A673 (cell line): ENCODE measurements around the genes NLRP4, ZNF582, DUXA and ZNF17.

- PRO-cap: no peak
These were observed at the start of gene NLRP4 for GRCh38 chr19:55836243-55837077. Gene NLRP4, plus strand, starts transcription at chr19:55836540.

DNA sequence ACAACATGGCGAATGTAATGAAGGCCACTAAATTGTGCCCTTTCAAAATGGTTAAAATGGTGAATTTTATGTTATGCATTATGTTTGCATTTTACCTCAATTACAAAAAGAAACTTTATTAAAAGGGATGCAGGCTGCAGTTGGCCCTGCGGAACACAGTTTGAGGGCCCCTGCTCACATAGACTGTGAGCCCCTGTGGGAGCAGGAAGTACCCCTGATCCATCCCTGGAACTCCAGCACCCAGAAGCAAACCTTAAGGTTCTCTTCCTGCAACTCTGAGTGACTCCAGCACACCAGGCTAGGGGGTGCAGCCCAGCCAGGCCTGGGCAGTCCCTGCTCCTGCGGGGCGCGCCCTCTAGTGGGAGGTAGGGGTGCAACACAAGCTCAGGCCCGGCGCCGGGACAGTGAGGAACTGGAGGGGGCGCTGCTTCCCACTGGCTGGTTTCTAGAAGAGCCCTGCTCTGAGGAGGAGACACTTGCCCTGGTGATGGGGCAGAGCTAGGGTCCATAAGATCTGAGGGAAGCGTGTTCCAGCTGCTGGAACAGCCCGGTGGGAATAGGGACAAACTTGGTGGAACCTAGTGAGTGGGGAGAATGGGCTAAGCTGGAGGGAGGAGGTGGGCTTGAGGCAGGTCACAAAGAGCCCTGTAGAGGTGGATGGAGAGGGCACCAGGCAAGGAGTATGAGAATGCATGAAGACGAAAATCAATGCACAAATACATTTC, 5.1 kb downstream of the ZSCAN5A start:
- PRO-cap: no peak

DNA sequence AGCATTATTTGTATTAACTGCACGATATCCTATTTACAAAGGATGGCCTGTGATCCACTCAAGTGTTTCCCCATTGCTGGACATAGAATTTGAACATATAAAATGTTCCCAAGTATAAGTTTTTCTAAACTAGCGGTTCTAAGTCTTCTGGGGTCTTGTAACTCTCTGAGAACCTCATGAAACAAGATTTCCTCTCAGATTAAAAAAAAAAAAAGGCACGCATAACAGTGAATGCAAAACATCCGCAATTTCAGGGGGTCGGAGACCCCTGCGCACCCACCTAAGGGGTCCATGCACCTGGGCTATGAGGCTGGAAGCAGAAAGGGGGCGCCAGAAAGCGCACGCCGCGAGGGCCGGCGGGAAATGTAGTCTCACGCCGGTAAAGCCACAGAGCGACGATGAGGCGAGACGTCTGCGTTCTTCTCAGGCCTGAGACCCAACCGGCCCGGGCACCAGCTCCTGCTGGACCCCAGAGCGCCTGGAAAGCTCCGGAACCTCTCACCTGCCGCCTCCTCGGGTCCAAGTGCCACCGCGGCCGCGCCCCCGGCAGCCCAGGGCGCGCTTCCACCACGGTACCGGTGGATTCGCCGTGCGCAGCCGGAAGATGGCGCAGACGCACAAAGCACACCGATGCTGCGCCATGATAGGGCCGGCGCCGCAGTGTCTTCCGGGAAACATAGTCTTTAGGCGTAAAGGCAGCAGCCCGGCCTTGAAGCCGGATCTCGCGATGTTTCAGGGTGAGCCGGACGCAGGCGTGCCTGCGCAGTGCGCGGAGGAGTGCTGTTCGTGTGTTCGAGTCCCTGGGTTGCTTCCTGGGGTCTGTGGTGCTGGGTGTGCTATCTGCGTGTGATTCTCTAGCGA, at the start of gene ZNF582:
ZNF582 (minus strand) TSS at position 595 of the 861 bp plus-strand sequence.
- PRO-cap: bidirectional peak, plus-strand start at position 388 of the sequence, minus-strand start at position 306 of the sequence; bidirectional peak, plus-strand start at position 747 of the sequence, minus-strand start at position 606 of the sequence

DNA sequence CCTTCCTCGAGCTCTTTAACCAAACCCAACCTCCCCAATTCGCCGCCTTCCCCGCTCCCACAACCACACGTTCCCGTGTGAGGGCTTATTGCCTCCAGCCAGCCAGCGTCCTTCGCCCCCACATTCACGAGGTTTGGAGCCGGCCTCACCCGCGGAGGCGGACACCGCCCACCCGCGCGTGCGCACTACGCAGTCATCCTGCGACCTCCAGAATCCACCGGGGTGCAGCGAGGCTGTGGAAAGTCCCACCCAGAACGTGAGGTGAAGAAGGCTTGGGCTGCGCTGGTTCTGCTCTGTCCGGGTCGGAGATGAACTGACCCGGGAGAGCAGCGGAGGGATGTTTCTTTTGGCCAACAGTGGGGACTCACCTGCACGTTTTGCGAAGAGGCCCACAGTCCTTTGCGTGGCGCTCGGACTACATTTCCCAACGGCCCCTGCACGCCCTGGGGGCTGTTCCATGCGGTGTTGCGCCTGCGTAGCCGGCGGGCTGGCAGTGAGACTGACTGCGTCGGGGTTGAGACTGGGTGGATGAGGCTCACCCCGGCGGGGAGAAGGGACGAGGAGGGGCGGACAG, 607 bp upstream of the ZNF667 start:
- PRO-cap: bidirectional peak, plus-strand start at position 493 of the sequence, minus-strand start at position 135 of the sequence

DNA sequence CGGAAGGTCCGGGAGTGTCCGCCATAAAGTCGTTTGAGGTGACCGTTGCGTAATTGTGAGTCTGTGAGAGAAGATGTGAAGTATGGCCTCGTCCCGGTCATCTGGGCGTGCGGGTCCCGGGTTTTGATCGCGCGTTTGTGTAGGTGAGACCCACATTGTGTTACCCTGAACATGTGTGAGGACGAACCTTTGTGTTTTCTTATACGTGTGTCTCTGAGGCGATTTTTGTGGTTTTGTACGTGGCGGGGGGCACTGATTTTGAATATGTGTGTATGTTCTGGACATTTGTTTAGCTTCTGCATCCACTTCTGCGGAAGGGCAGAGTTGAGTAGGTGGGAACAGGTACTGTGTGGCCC, 1.1 kb upstream of the ZNF667 start:
- PRO-cap: no peak

DNA sequence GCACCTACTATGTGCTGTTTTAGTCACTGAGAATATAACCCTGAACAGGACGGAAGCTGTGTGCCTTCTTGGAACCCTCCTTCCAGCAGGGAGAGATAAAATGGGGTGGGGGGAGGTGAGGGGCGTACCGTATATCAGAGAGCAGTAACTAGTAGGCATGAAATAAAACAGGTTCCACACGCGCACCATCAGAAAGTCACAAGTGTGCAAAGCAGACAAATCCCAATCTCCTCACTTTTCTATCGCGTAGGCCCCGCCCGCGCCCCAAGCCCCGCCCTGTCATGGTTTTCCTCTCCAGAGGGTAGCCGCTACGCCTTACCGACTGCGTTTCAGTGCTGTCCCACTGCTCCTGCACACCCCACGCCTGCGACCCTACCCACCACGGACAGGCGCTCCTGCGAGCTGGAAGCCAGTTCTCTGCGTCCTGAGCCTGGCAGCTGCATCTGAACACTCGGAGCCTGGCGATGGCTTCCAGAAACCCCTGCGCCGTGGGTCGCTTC, 464 bp upstream of the ZNF470 start:
- PRO-cap: no peak

- PRO-cap: unidirectional peak, minus-strand start at chr19:56838828
These were observed 1.6 kb downstream of the PEG3 start for GRCh38 chr19:56838663-56839514.

DNA sequence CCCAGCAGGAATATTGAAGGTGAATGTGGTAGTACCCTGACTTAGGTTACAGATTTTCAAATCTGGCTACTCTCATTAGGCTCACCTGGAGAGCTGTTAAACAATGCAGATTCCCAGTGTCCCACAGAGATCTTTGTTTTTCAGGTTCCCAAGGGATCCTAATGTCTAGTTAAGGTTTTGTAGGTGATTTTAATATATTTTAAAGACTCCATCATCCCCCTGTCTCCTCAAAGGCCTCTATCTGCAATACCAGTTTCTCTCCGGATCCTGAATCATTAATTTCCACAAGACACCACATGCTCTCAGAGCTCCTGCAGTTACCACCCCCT, 1.7 kb upstream of the PEG3 start:
- PRO-cap: no peak

GRCh38 chr19:57167403-57167602, at the start of gene DUXA:
Gene DUXA, minus strand, starts transcription at chr19:57167485.
- PRO-cap: no peak

DNA sequence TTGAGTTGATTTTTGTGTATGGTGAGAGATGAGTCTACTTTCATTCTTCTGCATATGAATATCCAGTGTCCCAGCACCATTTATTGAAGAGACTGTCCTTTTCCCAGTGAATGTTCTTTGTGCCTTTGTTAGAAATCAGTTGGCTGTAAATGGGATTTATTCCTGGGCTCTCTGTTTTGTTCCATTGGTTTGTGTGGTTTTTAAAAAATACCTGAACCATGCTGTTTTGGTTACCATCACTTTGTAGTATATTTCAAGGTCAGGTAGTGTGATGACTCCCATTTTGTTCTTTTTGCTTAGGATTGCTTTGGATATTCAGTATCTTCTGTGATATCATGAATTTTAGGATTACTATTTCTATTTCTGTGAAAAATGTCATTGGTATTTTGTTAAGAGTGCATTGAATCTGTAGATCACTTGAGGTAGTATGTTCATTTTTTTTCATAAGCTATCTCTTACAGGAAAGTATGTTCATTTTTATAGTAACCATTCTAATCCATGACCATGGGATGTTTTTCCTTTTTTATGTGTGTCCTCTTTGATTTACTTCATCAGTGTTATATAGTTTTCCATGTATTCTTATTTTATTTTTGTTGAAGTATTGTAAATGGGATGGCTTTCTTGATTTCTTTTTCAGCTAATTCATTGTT, 14.9 kb downstream of the ZNF460 start:
- PRO-cap: no peak

GRCh38 chr19:57352158-57352876, 1.2 kb downstream of the ZNF304 start:
- PRO-cap: no peak

DNA sequence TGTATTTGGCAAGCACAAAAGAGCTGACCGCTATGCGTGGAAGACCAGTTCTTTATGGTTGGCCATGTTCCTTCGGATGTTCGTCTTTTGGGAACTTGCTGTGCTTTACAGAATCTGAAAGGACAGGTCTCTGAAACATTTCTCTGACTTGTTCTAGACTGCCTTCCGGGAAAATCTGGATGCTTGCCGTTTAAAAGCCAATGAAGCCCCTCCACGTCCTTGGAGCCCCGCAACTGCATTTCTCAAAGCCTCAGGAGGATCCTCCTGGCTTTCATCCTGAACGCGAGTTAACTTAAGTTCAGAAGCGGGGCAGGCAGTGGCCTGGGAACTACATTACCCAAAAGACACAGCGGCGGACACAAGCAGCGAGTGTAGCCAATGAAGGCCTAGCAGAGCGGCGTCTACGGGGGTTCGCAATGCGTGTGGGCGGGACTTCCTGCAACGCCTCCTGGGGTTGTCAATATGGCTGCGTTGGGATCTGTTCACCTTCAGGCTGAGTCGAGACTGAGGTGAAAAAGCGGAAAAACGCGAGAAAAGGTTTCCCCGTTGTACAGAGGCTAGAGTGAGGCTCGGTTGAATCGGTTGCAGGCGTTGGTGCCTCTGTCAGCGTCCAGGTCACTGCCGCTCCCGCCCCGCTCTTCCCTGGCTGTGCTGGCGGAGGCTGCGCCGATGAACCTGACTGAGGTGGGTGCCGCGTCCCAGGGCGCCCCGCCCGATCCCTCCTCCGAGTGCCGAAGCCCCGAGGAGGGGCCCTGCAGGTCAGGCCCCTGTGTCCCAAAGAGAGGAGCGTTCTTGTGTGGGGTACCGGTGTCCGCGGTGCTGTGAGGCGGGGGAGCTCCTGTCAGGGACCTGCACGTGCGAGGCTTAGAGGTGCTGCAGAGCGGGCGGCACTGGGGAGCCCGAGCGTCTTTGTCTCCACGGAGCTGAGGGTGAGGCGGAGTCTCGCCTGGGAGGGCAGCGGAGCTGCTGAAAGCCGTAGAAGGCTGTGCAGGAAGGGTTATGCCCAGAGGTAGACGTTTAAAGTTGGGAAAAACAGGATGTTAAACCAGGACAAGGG, at the start of gene ZNF17:
ZNF17 (plus strand) TSS at position 439 of the 1,057 bp plus-strand sequence.
- PRO-cap: bidirectional peak, plus-strand start at position 460 of the sequence, minus-strand start at position 289 of the sequence

- PRO-cap: no peak
These were observed 1.0 kb upstream of the ZNF587B start for GRCh38 chr19:57828938-57829606.

DNA sequence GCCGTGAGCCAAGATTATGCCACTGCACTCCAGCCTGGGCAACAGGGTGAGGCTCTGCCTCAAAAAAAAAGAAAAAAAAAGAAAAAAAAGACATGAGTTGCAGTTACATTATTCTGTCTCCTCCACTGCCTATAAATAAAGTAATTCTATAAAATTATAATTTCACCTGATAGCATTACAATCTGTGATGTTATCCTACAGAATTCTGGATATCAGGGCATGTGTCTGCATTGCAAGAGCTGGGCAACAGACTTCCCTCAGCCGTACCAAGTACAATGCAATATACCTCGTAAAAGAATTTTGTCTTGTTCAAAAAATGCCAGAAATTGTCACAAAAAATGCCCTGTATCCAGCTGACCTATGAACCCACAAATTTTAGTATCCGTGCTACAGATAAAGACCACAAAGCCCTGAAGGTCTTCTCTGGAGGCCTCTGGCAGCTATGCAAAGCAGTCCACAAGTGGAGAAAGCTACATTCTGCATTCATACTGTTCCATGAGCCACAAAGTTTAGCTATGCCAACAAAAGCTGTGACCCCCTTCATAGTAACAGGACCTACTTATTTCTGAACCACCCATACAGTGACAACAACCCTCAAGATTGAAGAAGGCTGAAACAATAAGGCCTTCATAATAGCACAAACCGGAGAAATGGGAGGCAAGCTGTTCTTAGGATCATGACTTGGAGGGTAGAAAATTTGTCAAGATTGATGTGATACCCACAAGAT, 17.8 kb downstream of the ZNF814 start:
- PRO-cap: no peak

- PRO-cap: no peak
These were observed 728 bp downstream of the ZNF417 start for GRCh38 chr19:57915526-57916201.

GRCh38 chr19:58003001-58003769, 565 bp upstream of the ZNF606 start:
- PRO-cap: bidirectional peak, plus-strand start at chr19:58003364, minus-strand start at chr19:58003163

DNA sequence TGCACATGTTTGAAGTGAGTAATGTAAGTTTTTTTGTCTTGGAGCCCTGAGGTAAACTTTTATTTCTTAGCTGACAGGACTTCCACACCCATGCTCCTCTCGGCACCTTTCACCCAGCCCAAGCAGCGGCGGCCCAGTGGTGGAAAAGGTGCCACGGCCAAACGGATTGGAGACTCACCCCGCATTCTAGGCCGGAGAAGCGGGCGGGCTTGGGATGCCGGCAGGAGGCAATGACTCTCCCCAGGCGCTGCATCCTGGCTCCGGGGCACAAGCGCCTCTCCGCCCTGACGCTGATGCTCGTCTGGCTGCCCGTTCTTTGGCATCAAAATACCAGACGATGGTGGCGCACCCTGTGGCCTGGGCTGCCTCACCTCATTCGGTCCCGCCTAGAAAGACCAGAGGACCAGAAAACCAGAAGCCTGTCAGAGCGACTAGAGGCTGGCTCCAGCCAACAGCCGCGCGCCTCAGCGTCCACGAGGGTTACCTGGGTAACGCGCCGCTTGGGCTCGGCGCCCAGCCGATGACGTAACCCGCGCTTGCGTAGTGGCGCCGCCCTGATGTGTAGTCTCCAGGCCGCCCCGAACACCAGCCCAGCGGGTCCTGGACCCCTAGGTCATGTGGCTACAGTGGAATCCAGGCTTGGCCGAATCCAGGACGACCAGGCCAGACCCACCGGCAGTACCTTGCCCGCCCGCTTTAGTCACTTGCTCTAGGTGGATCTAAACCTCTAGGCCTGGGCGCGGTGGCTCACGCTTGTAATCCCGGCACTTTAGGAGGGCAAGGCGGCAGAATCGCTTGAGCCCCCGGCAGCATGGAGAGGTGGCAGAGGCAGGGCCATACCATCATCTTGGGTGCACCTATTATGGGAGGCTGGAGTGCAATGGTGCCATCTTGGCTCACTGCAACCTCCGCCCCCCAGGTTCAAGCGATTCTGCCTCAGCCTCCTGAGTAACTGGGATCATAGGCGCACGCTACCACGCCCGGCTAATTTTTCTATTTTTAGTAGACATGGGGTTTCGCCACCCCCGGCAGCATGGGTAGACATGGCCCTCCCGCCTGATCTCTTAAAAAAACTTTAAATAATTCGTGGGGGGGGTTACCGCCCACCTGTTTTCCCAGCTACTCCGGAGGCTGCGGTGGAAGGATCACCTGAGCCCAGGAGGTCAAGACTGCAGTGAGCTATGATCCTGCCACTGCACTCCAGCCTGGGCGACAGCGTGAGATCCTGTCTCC, 7.1 kb upstream of the ZNF606 start:
- PRO-cap: bidirectional peak, plus-strand start at position 562 of the sequence, minus-strand start at position 475 of the sequence

DNA sequence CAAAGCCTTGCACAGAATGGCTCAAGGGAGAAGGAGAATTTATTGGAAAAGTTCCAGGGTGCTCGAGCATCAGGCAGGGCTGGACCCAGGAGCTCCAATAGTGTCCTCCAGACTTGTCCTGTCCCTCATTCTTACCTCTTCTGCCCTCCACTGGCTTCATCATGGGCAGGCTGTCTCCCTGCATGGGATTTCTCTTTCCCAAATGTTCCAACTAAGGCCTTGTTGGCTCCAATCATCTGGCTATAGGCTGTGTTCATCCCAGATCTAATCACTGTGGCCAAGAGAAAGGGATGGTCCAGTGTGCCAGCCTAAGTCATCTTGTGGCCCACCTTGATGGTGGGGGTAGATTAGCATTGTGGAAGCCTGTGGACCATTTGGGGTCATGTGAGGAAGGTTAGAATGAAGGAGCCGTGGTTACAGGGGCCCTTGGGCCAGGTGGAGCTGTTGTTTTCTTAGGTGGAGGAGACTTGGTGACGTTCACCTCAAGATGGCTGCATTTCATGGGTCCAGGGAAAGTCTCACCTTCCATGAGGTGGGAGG, 19.6 kb upstream of the ZNF544 start:
- PRO-cap: no peak

- PRO-cap: no peak
These were observed 12.4 kb downstream of the ZSCAN22 start for GRCh38 chr19:58339093-58339779.

DNA sequence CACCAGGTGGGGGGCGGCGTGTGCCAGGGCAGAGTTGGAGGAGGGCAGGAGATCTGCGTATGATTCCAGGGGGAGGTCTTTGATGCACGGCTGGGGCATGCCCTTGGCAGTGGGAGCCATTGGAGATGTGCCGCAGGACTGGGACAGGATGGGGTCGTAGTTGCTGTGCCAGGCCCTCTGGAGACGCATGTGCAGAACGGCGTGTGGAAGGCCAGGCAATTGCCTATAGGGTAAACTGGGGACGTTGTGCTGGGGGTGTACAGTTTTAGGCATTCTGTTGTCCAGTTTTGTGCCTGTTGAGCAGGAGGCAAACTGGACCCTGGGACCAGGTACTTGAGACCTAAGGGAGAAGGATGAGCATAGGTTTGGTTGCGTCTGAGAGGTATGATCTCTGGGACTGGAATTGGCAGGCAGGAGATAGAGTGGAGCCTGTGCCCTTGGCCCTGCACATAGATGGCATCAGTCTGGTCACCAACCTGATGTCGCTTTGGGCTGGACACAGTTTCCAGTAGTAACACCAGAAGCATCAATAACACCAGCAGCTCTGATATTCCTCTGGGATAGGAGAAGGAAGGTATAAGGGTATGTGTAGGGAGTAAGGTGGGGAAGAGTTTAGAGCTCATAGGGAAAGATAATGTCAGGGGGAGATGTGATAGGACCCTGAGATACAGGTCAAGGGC, 892 bp downstream of the ZNF584 start:
- PRO-cap: no peak